ENCODE measurements around the genes CRYGB, C2orf80, IDH1 and RPE.

DNA sequence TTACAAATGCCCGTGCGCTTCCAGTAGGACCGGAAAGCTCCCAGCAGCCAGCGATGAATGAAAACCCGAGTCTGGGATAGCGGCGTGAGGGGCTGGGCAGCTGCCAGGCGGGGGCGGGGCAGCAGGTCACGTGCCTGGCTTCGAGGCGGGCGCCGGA, 295 bp upstream of the CCNYL1 start:
- PRO-cap = no peak
- RAMPAGE, long total RNA = no peak

GRCh38 chr2:207726287-207726869, 14.9 kb downstream of the CCNYL1 start:
- PRO-cap = no peak
- RAMPAGE, long total RNA = no peak

- PRO-cap = no peak
- RAMPAGE, long total RNA = no peak
These were observed 25.0 kb downstream of the FZD5 start for GRCh38 chr2:207744466-207745260.

DNA sequence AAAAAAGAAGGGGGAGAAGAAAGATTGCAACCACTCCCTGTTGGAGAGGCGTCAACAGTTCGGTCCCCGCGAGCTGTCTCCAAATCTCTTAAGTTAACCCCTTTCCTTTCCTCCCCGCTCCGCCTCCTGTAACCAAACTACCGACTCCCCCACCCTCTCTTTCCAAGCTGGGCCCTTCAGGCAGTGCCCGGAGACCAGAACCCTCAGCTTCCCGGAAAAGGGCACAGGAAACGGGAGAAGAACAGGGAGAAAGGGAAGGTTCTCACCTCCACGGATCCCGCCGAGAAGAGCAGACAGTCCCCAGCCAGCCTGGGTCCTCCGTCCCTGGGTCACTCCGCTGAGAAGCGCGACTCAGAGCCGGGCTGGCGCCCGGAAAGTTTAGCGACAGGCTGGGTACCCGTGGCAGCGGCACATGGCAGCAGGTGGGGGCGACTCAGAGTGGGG, 685 bp downstream of the FZD5 start:
- PRO-cap = no peak
- RAMPAGE, long total RNA = no peak

- PRO-cap = no peak
- RAMPAGE, long total RNA = no peak
These were observed 31.5 kb upstream of the FZD5 start for GRCh38 chr2:207801045-207801766.

DNA sequence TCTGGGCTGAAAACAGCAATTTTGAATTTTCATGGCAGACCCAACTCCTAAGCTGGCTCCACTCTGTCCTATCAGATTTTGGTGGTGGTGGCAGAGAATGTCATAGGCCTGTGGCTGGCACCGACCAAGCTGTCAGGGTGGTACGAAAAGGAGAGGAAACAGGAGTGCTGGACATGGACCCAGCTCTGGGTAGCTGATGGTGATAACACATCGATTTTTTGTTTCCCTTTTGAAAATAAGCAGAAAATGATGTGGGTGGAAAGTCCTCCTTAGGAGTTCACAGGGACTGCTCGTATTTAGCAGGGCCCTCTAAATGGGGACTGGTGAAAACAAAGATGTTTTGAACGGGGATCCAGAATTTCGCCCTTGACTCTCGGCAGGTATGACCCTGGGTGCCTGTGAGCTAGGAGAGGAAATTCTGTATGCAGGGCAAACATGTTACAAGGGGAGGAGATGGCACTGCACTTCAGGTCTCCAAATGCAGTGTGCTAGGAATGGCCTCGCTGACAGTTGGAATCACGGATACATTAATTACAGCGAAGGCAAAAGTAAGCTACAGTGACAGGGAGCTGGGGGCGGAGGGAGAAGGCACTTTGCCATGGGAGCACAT, 56.0 kb upstream of the FZD5 start:
- PRO-cap = no peak
- RAMPAGE, long total RNA = no peak

DNA sequence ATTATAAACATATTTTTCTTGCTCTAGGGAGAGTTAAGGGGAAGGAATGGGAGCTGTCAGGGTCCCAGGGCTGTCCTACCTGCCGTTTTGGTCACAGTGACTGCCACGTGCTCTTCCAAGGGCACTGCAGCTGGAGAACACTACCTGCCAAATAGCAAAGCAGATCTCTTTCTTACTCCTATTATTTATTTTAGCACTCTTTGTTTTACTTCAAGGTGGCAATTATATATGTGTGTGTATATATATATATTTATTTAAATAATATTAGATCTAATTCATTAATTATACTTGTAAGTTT, 57.1 kb upstream of the FZD5 start:
- PRO-cap = no peak
- RAMPAGE, long total RNA = no peak

DNA sequence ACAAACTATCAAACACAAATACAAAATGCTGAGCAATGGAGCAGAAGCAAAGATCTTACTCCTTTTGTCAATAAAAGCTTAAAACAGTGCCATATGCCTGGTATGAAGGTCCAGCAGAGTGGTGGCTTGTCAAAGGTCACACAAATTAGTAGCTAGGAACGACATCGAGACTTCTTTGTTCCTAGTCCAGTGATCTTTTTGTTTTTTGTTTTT, 76.1 kb upstream of the FZD5 start:
- PRO-cap = no peak
- RAMPAGE, long total RNA = no peak

DNA sequence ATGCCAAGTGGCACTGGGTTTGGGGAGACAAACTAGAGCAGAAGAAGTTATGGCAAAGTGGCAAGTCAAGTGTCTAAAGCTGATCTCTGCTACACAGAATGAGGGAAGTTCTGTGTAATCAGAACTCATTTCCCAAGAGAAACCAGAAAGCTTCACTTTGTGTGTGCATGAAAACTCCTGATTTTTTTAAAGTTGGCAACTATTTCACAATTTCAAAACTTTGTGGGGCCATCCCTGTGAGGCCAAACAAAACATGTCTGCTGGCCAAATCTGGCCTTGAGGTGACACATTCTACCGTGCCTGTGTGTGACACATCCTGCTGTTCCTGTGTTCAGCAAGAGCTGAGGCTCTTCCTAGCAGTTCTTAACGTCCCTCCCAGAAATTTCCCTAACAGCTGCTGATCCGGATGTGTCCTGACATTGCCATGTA, 99.2 kb downstream of the PLEKHM3 start:
- PRO-cap = no peak
- RAMPAGE, long total RNA = no peak

DNA sequence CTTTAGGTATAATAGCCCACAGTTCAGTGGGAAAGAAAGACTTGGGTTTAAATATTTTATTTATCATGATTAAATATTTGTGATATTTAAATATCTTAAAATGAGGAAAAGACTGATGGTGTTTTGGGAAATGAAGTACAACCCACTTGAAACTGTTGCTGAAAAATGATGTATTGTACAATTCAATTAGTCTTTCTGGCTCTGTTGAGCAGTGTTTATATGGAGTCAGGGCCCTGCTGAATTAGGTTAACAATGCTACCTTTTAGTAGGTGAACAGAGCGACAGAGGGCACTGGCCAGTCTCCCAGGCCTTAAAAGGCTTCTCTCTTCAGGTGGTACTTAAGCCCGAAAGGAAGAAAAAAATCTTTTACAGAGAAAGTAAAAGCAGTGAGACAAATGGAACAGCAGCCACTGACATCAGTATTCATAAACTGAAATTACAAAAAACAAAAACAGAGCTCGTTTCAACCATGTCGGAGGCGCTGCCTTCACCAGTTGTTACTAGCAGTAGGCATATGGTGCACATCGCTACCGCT, 91.9 kb downstream of the PLEKHM3 start:
- PRO-cap = no peak
- RAMPAGE, long total RNA = no peak

DNA sequence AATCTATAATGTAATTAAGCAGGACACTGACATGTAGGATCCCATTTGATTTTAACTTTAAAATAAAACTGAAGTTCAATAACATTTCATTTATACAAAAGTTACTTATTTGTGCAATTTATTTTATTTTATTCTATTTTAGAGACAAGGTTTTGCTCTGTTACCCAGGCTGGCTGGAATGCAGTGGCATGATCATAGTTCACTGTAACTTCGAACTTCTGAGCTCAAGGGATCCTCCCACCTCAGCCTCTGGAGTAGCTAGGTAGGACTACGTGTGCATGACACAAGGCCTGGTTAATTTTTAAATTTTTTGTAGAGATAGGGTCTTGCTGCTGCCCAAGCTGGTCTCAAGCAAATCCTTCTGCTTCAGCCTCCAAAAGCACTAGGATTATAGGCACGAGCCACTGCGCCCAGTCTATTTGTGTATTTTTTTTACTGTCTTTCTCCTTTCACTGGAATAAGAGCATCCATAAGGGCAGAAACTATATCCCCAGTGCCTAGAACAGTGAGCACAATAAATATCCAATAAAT, 89.4 kb downstream of the PLEKHM3 start:
- PRO-cap = no peak
- RAMPAGE, long total RNA = no peak

GRCh38 chr2:208145963-208146546, at the start of gene CRYGB:
CRYGB (minus strand) TSS chr2:208146158.
- PRO-cap = no peak
- RAMPAGE, long total RNA = no peak

DNA sequence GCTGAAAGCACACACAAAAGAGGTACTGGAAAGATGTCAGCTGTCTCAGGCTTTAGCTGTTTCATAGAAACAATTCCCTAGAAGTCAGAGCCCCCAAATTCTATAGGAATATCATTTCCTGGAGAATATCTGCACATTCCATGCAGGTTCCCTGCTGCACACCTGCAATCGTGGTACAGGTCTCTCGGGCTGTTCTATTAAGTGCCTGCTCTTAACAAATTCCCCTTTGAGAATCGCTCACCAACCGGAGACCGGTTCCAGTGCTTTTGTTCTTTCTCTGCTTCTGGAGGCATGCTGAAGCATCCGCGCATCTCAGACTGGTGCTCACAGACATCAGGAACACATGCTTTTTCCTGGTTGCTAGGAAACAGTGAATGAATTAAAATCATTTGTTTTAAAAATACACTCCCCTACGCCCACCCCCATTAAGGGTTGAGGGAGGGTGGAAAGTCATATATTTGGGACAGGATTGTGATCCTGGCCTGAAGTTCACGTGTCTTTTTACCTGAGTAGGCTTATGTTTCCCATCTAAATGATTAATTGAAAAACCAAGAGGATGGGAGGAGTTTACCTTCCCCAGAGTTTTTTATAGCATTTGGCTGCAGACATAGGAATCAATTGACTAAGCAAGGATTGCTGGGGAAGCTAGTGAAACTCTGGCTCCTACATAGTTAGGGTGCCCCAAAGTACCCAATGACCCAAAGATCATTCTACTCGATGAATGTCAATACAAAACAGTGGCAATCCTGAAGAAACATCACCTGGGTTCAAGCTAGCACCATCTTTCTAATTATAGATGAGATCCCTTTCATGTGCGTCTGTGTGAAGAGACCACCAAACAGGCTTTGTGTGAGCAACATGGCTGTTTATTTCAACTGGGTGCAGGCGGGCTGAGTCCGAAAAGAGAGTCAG, at the start of gene C2orf80:
C2orf80 (minus strand) TSS at position 319 of the 912 bp plus-strand sequence.
- PRO-cap = no peak
- RAMPAGE, long total RNA = no peak

GRCh38 chr2:208254739-208255859, at the start of gene IDH1:
IDH1 (minus strand) TSS chr2:208255071.
- PRO-cap = no peak
- RAMPAGE, long total RNA = start-site peak on the minus strand at chr2:208255053-208255102, 1,647 and 1,831 reads in 2 replicates

DNA sequence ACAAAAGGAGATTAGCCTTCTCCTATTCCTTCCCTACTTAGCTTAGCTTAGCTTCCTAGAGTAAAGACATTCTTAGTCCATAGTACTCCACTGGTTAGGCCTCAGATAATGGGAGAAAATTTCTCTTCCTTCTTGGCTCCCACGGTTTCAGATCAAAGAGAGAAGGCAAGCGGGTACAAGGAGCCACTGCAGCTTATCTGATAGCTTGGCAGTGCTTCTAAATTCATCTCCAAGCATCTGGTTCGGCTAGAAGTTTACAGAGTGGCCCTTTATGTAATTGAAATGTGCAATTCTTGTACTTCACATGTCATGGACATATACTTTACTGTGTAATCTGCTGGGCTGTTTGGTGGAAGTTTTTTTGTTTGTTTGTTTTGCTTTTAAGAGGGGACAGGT, 46.7 kb downstream of the PIKFYVE start:
- PRO-cap = no peak
- RAMPAGE, long total RNA = no peak

DNA sequence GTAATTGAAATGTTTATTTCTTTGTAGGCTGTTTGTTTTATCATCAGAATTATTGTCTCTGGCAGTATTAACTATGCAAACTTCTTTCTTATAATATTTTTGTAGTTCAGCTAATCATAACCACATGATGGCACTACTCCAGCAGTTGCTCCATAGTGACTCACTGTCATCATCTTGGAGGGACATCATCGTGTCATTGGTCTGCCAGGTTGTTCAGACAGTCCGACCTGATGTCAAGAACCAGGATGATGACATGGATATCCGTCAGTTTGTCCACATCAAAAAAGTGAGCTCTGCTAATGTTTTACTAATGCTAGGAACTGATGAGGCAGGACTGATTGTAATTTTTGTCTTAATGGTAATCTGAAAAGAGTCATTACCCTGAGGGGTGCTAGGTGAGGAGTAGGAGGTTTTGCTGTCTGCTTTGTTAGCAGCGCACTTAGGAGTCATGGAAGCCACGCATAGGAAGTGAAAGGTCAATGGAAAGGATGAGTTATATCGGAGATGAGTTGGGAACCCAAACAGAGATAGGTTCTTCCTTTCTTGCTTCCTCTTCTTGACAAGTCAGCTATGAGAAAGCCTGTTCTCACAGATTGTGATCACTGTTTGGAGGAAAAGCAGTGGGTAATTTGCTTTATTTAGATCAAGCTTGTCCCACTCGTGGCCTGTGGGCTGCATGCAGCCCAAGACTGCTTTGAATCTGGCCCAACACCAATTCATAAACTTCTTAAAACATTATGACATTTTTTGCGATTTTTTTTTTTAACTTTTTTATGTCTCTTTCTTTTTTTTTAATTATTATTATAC, 49.2 kb downstream of the PIKFYVE start:
- PRO-cap = no peak
- RAMPAGE, long total RNA = no peak

DNA sequence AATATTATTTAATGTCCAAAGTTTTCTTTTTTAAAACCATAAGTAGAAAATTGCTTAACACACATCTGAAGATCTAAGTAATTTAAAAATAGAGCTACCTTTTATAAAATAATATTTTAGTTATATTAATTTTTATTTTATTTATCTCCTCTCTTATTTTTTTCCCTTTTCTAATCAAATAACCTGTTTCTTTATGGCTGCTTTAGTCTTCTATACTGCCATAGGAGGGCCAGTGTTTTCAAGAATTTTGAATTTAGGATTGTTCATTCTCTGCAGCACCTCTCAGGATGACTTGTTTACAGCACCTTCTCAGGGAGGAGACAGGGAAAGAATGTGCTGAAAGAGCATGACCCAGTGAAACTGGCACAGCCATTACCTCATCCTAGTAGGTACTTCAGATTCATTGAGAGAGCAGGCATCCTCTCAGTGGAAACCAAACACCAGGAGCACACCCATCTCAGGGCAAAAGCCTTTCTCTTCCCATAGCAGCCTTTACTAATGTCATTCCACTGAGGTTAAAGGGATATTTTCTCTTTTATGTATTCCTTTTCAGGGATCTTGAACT, 2.4 kb downstream of the MAP2 start:
- PRO-cap = no peak
- RAMPAGE, long total RNA = no peak

- PRO-cap = no peak
- RAMPAGE, long total RNA = no peak
These were observed 41.4 kb upstream of the UNC80 start for GRCh38 chr2:209730230-209730688.

DNA sequence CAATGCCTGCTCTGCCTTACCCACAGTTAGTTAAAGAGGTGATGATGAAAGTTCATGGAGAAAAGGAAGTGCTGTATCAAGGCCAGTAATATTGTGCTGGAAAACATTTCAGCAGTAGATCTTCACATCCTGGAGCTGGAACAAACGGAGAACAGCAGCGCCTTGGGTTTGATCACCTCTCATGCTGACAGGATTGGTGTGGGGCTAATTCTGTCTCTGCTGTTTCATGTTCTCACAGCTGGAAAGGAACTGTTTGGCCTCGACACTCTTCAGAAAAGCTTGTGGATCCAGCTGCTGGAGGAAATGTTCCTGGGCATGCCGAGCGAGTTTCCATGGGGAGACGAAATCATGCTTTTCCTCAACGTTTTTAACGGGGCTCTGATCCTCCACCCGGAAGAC, 61.5 kb upstream of the RPE start:
- PRO-cap = no peak
- RAMPAGE, long total RNA = no peak

- PRO-cap = no peak
- RAMPAGE, long total RNA = start-site peak on the plus strand at chr2:210002634-210002649, 98 and 144 reads in 2 replicates
These were observed at the start of gene RPE for GRCh38 chr2:210002090-210003450. RPE (plus strand) TSS chr2:210002638.